ENCODE measurements around a stretch of chr5.

DNA sequence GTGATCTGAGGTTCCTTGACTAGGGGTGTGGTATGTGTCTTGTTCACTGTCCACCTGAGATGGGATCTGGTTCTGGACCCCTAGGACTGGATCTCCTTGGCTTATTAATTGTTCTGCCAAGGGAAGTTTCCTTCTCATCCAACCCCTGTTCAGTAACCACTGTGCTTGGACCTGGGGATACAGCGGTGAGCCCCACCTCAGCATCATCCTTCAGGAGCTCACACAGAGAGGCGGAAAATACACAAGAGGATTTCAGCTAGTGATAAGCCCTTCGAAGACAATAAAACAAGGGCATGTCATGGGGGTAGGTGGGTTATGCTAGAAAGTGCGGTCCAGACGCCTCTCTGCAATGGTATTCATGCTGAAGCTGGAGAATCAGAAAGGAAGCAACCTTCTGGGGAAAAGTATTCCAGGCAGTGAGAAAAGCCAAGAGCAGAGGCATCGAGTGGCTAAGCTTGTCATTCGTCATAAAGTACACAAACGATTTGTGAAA, 26.7 kb downstream of the PPARGC1B start:
- RRBS: no CpG with 5 or more reads among the region's 8 CpGs

DNA sequence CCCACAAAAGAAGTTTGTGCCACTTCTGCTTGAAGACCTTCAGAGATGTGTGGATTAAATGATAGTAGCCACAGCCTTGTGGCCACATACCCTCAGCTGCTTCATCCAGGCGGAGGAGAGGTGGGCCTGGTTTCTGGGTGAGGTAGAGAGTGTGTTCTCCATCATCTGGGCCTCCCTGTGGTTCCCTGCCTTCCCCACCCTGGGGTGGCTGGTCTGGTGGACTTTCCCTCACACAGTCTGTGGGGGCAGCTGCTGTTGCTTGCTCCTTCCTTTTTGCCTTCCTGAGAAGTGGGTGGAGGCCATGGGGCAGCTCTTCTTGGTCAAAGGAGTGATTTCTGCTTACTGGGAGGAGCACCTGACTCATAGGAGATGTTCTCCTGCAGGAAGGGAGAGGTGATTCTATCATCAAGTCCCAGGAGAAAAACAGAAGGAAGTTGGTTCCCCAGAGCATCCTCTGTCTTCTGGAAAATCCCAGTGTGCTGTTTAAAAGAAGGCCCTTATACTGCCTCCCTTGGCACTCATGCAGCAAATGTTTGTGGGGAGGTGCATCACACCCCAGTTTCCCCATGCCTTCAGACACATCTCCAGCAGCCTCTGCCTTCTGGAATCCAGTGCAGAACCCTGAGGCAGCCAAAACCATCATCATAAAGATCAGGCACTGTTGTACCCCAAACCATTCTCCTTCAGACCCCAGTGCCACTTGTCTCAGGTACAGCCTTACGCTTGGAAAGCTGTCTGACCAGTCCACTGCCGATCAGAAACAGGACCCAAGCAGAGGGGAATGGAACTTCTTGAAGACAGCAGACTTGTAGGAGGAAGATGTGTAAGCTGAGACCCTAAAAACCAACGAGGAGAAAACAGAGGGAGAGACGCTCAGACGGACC, 63.1 kb downstream of the PPARGC1B start:
- RRBS: no CpG with 5 or more reads among the region's 6 CpGs

- RRBS: no CpG with 5 or more reads among the region's 4 CpGs
These were observed 64.4 kb downstream of the PPARGC1B start for GRCh38 chr5:149794465-149794982.

- RRBS: no CpG with 5 or more reads among the region's 20 CpGs
These were observed 106.2 kb downstream of the PPARGC1B start for GRCh38 chr5:149836052-149837045.

DNA sequence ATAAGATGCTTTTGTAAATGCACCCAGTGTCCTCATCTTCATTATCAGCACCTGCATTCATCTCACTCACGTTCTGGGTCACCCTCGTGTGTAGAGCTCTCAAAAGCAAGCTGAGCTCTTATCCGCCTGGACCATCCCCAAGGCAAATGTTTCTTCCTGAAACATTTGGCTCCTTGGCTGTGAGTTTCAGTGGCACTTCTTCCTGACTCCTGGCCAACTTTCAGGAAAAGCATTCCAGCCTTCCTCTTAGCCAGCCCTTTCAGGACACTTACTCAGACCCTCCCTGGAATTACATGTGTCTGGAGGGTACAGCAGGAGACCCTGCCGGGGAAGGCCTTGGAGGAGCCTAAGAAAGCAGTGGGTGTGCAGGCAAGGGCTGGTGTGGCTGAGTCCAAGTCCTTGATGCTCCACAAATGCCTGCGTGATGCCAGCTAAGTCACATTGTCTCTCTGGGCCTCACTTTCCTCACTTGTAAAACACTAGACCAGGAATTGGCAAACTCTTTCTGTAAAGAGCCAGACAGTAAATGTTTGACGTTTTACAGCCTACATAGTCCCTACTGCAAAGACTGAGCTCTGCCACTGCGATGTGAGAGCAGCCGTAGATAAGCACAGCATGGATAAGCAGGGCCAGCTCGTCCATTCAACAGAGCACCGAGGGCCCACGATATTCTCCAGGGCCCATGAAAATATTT, 72.1 kb downstream of the PDE6A start:
- RRBS: no CpG with 5 or more reads among the region's 11 CpGs

DNA sequence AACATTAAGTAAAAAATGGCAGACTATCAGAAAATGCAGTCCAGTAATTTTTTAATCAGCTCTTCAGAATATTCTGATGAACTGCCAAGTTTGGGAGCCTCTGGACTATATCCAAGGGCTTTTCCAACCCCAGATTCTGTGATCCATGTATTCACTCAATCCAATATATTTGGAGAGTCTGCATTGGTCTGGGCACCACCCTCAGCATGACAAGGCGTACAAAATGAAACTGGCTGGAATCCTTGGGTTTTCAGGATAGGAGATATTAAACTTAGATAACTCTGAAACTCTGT, 14.5 kb downstream of the PDE6A start:
- RRBS: no CpG with 5 or more reads among the region's 1 CpG

GRCh38 chr5:149930598-149931327, 13.8 kb downstream of the PDE6A start:
- RRBS: no CpG with 5 or more reads among the region's 6 CpGs

DNA sequence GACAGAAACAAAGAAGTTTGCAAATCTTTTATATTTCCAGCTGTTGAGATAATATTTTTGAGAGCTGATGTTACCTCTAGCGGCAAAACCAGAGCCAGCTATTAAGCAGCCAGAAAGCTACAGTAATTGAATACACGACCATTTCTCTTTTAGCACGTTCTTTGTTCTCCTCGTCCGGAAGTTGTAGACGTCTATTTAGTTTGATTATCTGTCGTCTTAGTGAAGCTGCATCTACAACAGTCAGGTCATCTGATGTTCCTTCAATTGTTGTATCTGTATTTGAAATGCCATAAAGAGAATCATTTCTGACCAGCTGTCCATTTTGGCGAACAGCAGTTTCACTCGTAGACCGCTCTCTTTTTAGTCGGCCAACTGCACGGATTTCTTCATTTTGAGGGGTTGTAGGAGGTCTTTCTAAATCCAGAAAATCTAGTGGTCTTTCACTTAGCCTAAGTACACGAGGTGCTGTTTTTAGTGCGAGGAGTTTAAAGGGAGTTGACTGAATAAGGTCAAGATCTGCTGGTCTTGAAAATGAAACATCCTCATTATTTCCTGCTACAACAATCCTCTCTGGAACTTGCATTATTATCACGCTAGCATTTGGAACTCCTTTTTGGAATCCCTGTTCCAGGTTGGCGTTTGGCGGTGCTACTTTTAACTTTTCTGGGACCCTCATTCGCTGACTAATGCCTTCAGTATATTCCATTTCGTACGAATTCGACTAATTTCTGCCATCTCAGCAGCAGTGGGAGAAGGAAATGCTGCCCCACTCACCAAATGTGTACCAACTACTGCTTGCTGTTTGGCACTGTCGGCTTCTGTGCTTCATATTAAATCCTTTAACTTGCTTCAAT, 12.4 kb downstream of the PDE6A start:
- RRBS: no CpG with 5 or more reads among the region's 22 CpGs

DNA sequence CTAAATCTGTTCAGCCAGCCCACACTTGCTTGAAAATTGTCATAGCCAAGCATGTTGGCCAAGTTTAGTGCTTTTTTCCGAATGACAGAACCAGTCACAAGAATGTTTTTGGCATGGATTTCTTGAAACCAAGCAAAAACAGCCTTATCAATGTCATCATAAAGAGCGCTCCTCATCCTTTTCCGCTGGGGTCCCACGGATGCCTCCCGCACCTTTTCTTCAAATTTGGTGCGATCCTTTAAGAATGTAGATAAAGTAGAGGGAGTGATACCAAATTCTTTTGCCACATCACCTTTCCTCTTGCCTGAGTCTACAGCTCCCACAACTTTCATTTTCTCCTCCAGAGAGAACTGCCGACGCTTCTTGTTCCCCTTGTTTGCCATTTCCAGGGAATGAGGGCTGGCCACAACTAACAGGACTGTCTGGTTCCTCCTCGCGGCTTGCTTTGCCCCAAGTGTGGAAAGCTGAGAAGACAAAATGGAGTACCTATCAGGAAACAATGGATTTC, 4.4 kb downstream of the TIGD6 start:
- RRBS: no CpG with 5 or more reads among the region's 10 CpGs

DNA sequence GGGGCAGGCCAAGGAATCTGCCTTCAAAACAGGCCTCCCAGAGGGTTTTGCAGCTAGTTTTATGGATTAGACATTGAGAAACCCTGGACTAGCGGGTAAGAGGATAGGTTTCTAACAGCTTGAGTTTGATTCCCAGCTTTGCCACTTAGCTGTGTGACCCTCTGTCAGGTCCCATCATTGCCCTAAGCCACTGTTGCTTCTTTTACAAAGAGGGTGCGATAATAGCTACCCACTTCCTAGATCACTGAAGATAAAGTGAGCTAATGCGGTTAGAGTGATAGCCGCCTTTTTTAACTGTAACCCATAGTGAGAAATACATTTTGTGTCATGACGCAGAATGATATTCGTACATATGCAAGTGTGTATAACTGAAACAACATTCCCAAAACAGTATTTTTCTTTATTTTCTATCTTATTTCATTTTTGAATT, 40.3 kb downstream of the CSF1R start:
- RRBS: no CpG with 5 or more reads among the region's 6 CpGs

- RRBS: 25% methylated on average over 1 of the region's 19 CpGs
These were observed 11.0 kb downstream of the PDGFRB start for GRCh38 chr5:150144268-150145427.

DNA sequence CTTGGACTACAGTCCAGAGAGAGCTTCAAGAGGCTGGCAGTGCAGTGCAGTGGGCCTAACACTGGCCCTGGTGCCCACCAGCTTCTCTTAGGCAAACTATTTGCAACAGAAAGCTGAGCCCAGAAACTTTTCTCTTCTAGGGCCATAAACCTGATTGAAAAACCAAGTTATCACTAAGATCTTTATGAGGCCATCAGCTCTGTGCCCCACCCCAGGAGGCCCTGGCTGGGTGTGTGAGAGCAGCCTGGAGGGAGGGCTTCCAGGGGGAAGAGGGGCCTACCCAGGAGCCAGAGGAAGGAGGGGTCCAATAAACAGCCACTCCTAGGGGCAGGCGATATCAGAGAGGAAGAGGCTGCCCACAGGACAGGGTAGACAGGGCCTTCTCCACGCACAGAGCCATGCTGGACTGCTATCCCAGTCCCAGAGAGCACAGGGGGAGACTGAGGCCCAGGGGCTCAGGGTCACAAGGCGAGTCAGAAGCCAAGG, 4.5 kb upstream of the CDX1 start:
- RRBS: no CpG with 5 or more reads among the region's 3 CpGs

- RRBS: no CpG with 5 or more reads among the region's 4 CpGs
These were observed 2.1 kb upstream of the CDX1 start for GRCh38 chr5:150164452-150164999.

DNA sequence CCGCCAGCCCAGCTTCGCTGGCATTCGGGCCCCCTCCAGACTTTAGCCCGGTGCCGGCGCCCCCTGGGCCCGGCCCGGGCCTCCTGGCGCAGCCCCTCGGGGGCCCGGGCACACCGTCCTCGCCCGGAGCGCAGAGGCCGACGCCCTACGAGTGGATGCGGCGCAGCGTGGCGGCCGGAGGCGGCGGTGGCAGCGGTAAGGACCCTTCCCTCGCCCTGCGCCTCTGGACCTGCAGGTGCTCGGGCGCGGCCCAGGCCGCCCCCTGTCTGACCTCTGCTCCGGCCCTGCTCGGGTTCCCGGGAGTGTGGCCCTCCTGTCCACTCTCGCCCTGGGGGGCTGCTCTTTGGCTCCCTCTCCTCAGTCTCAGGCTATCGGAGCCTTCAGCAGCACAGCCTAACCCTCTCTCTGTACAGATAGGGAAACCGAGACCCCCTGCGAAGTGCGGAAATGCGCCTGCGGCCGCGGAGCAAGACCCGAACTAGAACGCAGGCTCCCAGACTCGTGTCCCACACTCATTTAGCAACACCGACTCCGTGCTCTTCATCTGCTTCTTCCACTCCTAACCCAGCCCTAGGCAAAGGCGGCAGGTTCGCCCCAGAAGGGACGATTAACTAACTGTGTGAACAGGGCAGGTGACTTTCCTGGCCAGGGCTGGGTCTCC, 679 bp downstream of the CDX1 start:
- RRBS: 87% methylated on average over 4 of the region's 52 CpGs

DNA sequence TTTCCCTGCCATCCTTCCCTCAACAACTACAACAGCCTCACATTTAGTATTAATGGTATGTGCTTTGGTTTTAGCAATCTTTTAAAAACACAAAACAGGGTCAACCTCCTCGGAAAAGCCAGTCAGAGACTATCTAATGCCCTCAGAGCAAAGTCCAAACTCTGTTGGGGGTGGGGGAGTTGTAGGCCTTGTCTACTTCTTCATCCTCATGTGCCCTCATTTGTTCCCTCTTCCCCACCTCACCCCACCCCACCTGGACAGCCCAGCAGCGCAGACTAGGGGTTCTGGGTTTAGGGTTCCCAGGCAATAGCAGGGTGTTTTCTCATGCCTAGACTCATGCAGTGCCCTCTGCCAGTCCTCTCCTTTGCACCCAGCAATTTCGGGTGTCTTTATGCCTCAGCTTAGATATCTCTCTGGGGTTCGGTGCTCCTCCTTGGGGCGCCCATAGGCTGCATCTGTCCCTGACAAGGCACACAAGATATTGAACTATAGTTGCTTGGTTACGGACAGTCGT, 816 bp upstream of the TCOF1 start:
- RRBS: no CpG with 5 or more reads among the region's 7 CpGs

- RRBS: no CpG with 5 or more reads among the region's 3 CpGs
These were observed 24.9 kb downstream of the TCOF1 start for GRCh38 chr5:150382409-150382834.

- RRBS: no CpG with 5 or more reads among the region's 17 CpGs
These were observed 12.9 kb downstream of the CD74 start for GRCh38 chr5:150399543-150400465.

DNA sequence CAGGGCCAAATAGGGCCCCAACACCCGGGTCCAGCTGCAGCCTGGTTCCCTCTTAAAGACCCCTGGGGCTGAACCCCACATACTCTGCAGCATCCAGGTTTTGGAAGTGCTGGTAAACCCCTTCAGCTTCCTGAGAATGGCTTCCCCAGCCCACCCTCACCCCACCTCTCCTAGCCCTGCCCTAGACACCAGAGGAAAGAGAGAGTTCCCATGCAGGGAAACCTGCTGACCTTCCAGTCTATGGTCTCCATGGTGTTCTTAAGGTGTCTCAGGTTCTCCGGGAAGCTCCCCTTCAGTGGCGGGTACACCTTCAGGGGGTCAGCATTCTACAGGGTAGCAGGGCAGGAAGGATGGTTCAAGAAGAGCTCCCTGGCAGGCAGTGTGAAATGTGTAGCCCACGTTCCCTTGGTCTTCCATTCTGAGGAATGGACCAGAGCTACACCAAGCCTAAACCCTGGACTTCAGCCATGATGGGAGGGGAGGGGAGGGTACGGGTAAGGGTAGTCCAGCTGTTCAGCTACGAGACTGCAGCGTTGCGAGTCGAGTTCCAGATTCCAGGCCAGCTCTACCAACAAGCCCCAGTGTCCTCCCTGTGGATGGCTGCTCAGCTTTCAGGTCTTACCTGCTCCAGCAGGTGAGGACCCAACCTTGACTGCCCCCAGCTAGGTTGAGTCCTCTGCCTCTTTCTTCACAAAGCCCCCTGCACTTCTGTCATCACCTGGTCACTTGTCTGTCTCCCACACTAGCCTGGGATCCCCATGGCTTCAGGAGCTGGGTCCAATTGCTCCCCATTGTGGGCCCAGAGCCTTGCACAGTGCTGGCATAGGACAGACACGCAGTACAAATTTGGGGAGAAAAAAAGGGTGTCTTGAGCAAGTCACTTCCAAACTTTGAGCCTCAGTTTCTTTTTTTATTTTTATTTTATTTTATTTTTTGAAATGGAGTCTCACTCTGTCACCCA, 7.6 kb downstream of the CD74 start:
- RRBS: no CpG with 5 or more reads among the region's 10 CpGs

- RRBS: no CpG with 5 or more reads among the region's 3 CpGs
These were observed 2.2 kb downstream of the CD74 start for GRCh38 chr5:150410462-150410926.

DNA sequence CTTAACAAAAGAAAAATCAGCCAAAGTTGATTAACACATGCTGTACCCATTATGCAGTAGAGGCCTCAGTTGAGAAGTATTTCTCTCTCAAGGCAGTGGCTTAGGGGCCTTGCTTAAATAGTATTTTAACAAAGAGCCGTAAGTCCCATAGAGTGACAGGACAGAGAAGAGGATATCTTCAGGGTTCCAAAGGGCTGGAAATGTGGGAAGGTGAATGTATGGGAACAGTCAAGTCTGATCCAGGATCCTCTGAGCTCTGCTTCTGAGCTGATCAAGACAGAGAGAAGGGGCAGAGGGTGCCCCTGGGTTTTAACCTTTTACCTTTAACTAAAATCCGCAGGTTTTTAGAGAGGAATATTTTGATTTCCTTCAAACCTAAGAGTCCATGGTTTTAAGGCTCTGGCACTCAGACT, 597 bp upstream of the CD74 start:
- RRBS: no CpG with 5 or more reads among the region's 2 CpGs